Paraaortic lymph node (tissue), 1 donor: ENCODE results near the genes RABGAP1L, CACYBP, COP1 and SEC16B.

DNA sequence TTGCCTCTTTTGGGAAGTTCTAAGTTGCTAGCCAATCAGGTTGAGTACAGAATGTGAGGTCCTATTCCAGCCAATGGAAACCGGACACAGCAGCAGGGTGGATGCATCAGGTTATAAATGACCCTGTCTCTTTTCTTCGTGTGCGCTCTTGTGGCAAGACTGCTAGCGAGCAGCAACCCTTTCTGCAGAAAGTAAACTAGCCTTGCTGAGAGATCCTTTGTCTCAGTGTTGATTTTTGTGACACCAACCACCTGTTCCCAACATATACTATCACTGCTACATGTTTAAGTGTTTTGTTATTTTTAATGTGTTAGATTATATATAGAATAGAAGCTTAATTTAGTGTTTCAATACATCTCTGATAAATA lies 7.6 kb downstream of the TEX50 start:
- PRO-cap, result no peak

- PRO-cap, result no peak
Observed at GRCh38 chr1:173823790-173824062, 747 bp upstream of the DARS2 start.

DNA sequence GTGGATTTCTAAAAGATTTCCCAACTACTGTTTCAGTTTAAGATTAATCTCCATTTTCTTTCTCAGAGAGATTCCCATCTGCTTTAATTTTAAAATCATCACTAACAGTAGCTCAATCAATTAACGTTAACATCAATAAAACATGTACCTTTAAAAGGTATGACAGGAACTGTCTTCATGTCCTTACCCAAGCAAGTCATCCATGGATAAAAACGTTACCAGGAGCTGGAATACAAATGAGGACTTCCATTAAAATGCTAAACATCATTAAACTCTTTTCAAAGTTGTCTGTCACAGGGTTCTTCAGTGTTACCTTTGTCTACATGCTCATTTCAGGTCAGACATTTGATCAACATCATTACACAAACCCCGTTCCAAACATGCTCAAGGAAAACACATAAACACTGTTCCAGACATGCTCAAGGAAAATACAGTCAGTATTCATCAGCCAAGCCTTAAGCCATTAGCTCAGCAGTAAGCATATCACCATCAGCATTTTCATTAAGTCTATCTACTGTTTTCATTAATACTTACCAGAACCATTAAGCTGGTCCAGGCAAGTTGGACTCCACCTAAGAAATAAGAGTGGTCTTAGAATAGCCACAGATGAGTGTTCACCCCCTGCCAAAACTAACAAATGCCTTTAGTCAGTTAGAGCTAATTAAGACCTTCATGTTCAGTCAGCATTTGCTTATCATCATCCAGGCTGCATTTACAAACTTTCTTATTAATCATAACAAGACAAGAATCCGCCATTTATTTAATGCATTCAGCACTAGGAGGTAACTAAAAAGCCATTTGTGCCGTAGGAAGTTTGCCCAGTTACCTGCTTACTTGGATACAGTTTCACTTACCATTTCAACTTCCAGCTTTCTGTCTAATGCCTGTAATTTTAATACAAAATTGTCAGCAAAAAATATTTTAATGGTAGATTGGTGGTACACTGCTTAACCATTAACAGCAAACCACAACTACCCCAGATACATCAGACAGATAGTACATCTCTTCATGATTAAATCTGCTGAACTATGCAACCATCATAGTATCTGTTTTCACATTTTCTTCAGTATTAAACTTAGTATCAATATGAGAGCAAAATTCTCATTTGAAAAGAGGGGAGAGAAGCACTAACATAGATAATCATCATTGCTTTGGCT lies 2.5 kb upstream of the ZBTB37 start:
- PRO-cap, result no peak

DNA sequence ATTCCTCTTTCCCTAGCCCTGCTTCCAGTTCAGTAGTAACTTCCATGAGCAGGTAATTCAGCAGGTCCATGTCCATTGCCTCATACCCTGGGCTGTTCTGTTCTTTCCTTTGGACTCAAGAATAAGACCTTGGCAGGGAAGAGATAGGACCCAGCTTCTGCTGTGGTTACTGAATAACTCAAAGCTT lies 8.1 kb upstream of the SERPINC1 start:
- PRO-cap, result no peak

GRCh38 chr1:173925895-173926234 lies 8.7 kb upstream of the SERPINC1 start:
- PRO-cap, result no peak

GRCh38 chr1:174159043-174159716 lies at the start of gene RABGAP1L:
Gene RABGAP1L (plus strand): TSS chr1:174159520.
- PRO-cap, result bidirectional peak, plus-strand start at chr1:174159268, minus-strand start at chr1:174159276; bidirectional peak, plus-strand start at chr1:174159581, minus-strand start at chr1:174159452

GRCh38 chr1:174437202-174437704 lies 10.5 kb upstream of the GPR52 start:
- PRO-cap, result no peak

DNA sequence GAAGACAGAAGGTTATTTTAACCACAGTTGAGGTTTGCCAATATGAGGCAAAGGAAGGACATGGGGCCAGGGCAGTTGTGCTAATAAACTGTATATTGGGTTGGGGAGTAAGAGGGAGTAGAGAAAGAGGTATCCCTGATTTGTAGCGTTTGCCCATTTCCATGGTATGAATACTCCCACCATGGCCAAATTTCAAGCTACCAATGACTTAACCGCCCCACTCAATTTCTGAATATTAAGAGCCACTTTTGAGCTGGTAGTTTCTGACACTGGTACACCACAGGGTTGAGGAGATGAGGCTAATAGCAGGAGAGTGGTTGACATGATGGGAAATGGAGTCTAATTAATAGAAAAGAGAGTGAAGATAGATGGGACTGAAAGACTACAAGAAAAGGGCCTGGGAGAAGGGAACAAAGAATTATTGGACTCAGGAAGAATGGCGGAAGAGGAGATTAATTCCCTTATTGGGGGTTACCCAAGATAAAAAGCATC lies 179.5 kb upstream of the CACYBP start:
- PRO-cap, result no peak

GRCh38 chr1:174975659-174976332 lies 24.0 kb upstream of the CACYBP start:
- PRO-cap, result no peak

GRCh38 chr1:174998143-174999115 lies 1.3 kb upstream of the CACYBP start:
- PRO-cap, result no peak

DNA sequence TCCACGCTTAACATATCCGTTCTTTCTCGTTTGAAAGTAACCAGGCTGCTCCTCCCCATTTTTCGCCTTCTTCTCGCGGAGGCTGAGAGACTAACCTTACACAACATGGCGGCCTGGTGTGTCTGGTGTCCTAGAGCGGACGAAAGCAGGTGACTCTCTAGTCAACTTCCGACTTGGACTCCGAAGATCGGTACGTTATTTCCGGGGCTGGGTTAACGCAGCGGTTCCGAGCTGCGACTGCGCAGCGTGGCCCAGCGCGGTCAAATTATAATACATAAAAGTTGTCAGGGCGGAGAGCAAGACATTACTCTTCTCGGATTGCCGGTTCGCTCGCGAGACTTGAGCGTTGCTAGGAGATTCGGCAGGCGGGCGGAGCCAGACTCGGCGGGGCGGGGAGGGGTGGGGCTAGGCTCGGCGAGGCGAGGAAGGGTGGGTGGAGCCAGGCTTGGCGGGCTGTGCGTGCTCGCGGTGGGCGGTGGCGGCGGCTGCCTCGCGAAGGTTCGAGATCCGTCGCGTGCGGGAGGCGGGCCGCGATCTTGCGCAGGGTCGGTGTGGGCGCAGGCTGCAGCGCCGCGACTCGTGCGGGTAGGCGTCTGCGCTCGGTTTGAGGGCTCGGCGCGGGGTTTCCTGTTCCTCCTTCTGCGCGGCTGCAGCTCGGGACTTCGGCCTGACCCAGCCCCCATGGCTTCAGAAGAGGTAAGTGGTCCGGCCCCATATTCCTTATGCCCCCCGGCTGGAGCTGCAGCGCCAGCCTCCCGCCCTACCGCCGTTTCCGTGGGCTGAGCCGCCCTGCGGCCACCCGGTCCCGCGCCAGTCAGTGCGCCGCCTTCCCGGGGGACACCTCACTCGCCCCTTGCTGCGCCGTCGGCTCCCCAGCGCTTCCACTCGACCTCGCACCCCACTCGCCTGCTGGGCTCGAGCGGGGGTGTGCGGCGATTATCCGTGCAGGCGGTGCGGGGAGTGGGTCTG lies at the start of gene CACYBP:
Gene CACYBP, plus strand, starts transcription at position 448 of the 969 bp plus-strand sequence.
- PRO-cap, result bidirectional peak, plus-strand start at position 533 of the sequence, minus-strand start at position 147 of the sequence; unidirectional peak, plus-strand start at position 817 of the sequence

DNA sequence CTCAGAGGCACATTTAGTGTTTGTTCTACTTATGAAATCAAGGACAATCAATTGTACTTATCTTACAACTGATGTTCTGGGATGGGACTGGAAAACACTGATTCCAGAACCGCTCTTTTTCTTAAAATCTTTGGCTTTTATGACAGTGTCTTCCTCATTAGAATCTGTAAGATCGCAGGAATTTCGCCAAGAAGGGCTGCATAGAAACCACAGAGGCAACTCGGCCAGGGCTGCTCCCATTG lies 20.9 kb upstream of the MRPS14 start:
- PRO-cap, result unidirectional peak, minus-strand start at position 120 of the sequence

- PRO-cap, result no peak
Observed at GRCh38 chr1:175193585-175194280, 1.2 kb upstream of the KIAA0040 start.

GRCh38 chr1:175221790-175222224 lies 29.2 kb upstream of the KIAA0040 start:
- PRO-cap, result no peak

- PRO-cap, result no peak
Observed at GRCh38 chr1:176066731-176067199, 140.3 kb downstream of the COP1 start.

GRCh38 chr1:176206938-176207841 lies at the start of gene COP1:
Gene COP1 (minus strand): TSS chr1:176207286.
- PRO-cap, result bidirectional peak, plus-strand start at chr1:176207344, minus-strand start at chr1:176207270; bidirectional peak, plus-strand start at chr1:176207665, minus-strand start at chr1:176207518

GRCh38 chr1:176505149-176505610 lies 42.2 kb downstream of the PAPPA2 start:
- PRO-cap, result no peak

GRCh38 chr1:177351235-177351777 lies 180.5 kb downstream of the BRINP2 start:
- PRO-cap, result no peak

- PRO-cap, result no peak
Observed at GRCh38 chr1:177961145-177961919, 8.5 kb downstream of the SEC16B start.

DNA sequence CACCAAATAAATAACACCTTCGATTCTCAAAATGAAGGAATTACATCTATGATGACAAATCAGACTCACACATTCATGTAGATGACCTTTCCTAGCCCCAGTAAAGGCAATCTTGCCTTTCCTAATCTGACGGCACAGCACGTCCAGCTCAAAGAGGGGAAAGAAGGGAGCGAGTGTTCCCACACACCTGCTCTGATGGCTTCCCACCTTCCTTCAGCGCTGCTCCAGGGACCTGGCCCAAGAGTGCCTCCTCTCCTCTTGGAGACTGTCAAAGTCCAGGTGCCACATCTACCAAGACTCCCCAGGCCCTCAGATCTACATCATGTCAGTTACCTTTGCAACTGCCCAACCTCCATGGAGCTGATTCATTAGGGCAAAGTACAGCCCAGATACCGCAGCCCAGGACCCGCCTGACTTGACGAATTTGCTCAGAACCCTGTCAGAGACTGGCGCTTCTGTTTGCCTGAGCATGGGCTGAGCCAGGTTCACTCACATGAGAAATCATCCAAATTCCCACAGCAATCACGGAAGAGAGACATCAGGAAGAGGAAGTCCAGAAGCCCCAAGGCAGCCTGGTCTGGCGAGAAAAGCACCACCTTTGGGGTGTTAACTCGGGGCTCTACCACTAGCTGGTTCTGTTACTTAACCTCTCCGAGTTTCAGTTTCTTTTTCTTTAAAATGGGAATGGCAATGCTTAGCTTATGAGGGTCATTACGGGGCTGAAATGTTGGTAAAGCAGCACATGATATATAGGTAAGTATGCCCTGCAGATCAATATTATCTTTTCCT lies at the start of gene SEC16B:
Gene SEC16B, minus strand, starts transcription at position 362 of the 789 bp plus-strand sequence.
- PRO-cap, result no peak